Mesenchymal stem cell of adipose (primary cell): ENCODE measurements around a stretch of chr3.

DNA sequence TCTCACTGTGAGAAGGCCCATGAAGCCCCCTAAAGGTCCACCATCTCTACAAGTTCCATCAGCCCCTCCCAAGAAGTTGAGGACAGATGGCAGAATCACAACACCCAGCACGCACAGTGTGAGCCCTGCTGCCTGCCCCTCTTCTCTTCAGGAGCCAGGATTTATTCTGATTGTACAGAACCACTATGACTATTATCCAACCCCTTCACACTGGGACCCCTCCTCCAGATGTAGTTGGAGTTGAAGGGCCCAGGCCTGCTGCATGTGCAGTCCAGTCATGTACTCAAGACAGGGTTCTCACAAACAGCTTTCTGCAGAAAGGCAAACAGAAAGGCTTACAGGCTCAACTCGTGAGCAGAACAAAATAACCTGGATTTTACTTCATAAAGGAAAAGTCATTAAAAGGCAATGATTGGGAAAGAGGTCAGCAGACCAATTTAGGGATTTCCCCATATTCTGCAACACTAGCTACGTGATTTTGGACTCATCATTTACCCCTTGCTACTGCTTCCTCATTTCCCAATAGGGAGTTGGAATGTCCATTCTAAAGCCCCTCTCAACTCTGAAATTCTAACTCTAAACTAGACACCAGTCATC is 18.2 kb downstream of the METTL6 start:
- CAGE, long polyA plus RNA = no peak

- CAGE, long polyA plus RNA = no peak
Observed at GRCh38 chr3:15610966-15611480, 9.5 kb downstream of the BTD start.

DNA sequence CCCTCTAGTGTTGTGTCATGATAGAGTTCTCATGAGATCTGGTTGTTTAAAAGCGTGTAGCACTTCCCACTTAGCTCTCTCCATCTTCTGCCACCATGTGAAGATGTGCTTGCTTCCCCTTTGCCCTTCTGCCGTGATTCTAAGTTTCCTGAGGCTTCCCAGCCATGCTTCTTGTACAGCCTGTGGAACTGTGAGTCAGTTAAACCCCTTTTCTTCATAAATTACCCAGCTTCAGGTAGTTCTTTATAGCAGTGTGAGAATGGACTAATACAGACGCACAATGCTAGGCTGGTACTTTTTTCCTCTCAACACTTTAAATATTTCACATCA is 22.1 kb downstream of the BTD start:
- CAGE, long polyA plus RNA = no peak

DNA sequence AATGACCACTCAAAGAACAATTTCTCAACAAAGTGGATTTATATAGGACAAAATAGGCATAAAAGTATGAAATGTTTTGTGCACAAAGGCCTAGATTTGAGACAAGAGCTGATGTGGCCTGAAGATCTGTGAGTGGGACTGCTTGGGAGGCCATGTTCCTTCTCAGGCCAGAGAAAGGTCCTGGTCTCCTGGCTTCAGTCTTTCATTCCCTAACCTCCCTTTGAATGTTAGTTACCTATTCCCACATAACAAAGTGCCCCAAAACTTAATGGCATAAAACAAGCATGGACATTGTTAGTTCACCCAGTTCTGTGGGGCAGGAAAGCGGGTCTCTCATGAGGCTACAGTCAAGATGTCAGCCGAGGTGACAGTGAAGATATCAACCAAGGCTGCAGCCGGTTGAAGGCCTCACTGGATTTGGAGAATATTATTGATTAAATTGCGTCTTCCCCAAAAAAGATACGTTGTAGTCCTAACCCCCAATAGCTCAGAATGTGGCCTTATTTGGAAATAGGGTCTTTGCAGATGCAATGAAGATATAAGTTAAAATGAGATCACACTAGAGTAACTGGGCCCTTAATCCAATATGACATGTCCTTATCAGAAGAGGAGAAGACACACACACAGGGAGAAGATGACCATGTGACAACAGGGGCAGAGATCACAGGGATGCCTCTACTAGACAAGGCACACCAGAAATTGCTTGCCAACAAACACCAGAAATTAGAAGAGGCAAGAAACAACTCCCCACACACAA is 46.9 kb downstream of the BTD start:
- CAGE, long polyA plus RNA = no peak

DNA sequence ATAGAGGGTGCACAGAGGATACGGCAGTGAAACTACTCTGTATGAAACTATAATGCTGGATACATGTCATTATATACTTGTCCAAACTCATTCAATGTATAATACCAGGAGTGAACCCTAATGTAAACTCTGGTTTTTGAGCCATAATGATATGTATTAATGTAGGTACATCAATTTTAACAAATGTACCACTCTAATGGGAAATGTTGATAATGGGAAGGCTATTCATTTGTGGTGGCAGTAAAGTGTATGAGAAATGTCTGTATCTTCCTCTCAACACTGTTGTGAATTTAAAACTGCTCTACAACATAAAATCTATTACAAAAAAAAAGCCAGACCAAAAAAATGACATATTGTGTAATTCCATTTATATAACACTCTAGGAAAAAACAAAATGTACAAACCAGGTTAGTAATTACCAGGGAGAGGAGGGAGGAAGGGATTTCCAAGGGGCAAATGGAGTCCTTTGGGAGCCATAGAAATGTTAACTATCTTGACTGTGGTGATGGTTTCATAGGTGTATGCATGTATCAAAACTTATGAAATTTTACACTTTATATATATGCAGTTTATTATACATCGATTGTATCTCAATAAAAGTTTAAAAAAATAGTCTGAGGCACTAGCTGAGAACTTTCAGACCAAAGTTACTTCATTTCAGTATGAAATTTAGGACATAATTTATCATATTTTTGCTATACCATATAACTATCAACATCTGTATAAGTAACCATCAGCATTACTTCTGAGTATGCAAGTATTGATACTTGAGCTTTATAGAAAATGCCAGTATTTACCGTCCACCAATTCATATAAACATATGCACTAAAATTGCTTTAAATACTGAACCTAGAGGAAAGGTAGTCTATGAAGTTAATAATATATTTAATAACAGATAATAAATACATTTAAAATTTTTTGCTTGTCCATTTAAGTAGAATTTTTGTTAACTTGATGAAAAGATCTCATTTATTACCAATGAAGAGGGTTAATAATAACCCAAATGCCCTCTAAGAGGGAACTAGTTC is 11.4 kb downstream of the ANKRD28 start:
- CAGE, long polyA plus RNA = no peak

GRCh38 chr3:15795677-15796280 is 2.0 kb downstream of the ANKRD28 start:
- CAGE, long polyA plus RNA = no peak

GRCh38 chr3:15796281-15796777 is 1.4 kb downstream of the ANKRD28 start:
- CAGE, long polyA plus RNA = no peak

DNA sequence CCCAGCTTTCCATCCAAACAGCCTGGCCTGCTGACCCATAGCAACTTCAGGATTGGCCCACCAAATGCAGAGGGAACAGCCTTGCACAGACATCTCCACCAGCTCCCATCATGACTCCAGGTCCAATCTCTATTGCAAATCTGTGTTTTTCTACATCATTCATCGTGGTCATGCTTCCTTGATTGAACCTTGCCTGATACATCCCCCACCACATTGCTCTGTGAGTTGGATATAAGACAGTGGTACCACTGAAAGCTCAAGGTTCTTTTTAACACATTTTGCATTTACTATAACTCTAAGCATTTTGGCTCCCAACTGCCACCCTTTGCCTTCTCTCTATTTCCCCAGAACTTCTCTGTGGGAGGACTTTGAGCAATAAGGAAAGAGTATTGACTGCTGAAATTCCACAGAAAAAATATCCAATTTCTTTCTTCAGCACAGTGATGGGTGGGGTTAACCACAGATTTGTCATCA is 114.7 kb upstream of the GALNT15 start:
- CAGE, long polyA plus RNA = no peak

- CAGE, long polyA plus RNA = no peak
Observed at GRCh38 chr3:16060211-16061463, 113.8 kb upstream of the GALNT15 start.

DNA sequence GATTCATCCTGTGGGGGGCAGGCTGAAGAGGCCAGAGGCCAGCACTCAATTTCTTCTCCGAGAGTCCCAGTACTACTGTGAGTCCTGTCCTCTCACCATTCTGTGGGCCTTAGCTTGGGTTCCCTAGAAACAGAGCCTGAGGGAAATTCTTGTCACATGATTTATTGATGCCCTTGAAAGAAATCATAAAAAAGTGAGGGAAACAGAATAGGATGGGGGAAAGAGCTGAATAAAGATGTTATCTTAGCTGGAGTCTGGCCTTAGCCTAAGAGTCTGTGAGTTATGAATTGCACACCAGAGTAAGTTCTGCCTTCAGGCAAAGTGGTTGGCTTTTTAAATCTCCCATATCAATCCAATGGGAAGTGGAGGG is 106.5 kb upstream of the GALNT15 start:
- CAGE, long polyA plus RNA = no peak

DNA sequence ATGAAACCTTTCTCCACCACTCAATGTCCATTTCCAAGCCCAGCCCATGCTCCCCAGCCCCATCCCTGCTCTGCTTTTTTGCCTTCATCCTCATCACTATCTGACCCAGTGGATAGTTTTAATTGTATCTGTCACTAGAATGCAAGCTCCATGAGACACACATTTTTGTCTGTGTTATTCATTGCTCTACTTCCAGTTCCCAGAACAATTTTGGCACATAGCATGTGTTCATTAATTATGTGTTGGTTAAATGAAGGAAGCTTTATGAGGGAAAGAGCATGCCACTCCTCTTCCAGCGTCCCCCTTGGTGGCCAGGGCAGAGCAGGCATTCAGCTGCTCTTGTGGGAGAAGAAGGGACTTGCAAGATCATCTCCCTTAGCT is 554 bp upstream of the GALNT15 start:
- CAGE, long polyA plus RNA = no peak

- CAGE, long polyA plus RNA = no peak
Observed at GRCh38 chr3:16267213-16267653, 2.2 kb downstream of the OXNAD1 start.

DNA sequence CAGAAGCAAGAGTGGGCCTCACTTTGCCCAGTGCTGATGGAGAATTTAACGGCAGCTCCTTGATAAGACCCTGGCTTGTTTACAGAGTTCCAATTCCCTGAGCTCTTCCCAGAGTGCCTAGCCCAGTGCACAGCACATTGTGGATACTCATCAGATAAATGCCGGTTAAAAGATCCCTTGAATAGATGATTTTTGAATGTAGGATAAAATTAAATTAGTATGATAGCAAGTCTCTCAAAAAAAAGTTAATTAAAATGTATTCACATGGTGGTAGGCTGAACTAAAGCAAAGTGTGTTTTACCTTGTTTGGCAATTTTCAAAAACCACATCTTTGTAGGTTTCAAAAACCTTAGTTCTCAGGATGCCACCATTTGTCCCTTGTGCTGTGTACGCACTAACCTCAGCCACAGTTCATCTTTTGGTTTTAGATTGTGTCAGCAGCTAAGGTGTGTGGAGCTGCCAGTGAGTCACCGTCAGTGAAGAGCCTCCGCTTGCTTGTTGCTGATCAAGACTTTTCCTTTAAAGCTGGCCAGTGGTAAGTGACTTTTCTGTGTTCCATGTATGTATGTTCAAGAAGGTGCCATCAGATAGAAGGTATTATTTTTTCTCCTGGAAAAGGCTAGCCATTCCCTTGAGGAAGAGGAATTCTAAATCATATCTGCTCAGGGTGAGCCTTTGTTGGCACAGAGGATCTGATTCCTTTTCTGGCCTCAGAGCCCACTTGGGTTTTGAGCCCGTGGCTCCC is 21.1 kb downstream of the OXNAD1 start:
- CAGE, long polyA plus RNA = no peak

DNA sequence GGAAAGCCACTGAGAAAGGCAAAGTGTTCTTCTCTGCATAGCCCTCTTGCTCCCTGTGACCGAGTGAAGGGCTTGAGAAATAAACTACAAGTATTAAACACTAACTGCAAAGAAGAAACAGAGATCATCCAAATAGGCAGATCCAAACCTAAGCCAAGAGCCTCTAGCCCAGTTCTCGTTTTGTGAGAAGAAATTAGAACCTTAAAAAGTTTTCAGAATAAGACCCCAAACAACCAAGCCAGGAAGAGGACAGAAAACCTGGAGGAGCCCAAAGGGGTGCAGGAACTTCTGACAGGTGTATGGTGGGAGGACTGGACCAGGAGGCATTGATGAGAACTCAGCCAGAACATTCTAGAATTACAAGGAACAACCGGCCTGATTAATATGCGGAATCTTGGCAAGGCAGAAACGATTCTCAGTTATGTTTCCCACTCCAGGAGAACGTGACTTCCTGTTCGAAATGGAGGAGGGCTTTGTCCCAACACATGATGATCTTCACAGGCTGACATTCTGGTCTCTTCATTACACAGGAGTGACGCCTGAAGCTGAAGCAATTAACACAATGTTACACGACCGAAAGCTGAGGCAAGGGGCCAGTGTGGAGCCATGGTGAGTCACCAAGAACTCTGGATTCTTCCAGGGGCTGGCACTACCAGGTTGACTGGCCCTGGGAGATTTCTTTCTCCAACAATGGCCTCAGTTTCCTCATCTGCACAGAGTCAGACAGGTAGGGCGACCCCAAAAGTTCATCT is 41.1 kb downstream of the RFTN1 start:
- CAGE, long polyA plus RNA = no peak

GRCh38 chr3:16884003-16884599 is 654 bp upstream of the PLCL2 start:
- CAGE, long polyA plus RNA = no peak

DNA sequence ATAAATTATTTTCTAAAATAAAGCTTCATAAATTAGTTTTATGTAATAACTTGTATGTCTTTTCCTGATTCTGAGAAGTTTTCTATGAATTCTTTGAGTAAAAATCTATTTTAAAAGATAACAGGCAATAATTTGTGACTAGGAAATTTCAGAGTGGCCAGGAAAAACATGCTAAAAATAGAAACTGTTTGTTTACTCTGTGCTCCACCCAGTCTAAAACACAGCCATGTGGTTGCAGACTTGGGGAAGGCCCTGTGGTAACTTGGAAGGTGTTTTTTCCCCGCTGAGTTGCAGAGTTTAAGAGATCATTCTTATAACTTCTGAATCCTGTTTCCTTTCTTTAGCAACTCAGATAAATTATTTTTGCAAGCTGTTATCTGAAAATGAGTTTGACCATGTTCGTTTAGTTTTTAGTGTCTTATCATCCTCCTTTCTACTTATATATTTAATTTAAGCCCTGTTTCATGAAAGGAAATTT is 22.0 kb downstream of the PLCL2 start:
- CAGE, long polyA plus RNA = no peak

DNA sequence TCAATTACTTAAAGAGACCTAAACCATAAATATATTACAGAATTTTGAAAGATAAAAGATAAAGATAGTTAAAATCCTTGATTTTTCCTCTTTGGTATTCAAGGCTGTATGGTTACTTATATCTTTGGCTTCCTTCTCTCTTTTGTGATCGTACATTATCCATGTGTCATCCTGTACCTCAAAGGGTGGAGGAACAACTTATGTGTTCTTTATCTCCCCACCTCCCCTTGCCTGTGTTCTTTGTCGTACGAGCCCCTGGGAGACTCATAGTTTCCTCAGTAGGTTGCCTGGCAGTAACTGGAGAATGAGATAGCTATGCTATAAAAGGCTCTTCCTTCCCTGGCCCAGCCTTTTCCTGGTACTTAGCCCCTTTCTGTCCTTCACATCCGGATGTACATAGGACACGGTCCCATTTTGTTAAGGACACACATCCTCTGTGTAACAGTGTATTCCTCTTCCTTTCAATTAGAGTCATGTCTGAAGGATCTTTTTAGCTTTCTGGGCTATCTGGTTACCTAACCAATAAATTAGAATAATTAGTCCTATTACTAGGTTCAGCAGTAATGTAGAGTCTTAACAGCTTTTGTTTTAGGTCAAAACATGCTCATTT is 32.1 kb downstream of the PLCL2 start:
- CAGE, long polyA plus RNA = no peak

DNA sequence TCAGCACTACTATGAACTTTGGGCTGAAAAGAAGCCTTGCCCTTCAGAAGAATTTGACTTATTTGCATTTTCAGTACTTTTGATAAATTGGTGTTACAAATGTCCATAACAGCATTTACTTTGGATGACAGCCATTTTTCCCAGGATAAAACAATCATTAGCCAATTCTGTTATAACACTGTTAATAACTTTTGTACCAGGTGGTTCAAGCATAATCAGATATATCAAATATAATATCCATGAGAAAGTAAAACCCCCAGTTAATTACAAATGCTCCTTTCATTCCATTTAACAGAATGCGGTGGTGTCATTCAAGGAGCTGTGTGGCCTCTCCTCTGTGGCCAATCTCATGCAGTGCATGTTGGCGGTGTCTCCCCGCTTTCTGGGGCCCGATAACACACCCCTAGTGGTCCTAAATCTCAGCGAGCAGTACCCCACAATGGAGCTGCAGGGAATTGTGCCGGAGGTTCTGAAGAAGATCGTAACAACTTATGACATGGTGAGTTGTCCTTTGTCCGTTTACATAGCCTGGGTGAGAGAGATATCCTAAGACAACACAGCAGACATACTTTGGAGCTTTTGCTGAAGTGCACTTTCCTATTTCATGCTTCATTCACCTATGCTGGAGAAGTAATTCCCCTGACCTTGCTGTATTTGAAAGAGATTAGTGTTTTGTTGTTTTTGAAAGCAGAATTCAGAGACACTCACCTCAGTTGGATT is 129.8 kb downstream of the PLCL2 start:
- CAGE, long polyA plus RNA = no peak

GRCh38 chr3:17151403-17152197 is 266.8 kb downstream of the PLCL2 start:
- CAGE, long polyA plus RNA = no peak

DNA sequence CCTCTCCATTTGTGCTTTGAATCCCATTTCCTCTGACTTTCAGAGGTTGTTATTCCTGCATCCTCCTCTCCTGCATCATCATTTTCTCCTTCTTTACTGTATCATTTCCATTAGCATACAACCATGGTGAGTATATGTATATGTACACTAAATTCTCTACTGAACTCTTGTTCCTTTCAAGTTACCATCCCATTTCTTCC is 354.4 kb downstream of the PLCL2 start:
- CAGE, long polyA plus RNA = no peak